Measurements from ENCODE around the genes IL13 and KIF3A.

GRCh38 chr5:132490884-132491304 is 321 bp upstream of the IRF1 start:
- PRO-cap = bidirectional peak, plus-strand start at chr5:132491020, minus-strand start at chr5:132490773

DNA sequence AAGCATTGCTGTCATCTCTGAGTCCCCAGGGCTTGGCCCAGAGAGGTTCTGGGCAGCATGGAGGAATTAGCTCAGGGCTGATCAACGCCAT is 1.1 kb upstream of the IRF1 start:
- PRO-cap = no peak

GRCh38 chr5:132657997-132658403 is at the start of gene IL13:
TSS of gene IL13 (plus strand) at chr5:132658173.
- PRO-cap = no peak

GRCh38 chr5:132715746-132716118 is 21.6 kb downstream of the KIF3A start:
- PRO-cap = no peak

DNA sequence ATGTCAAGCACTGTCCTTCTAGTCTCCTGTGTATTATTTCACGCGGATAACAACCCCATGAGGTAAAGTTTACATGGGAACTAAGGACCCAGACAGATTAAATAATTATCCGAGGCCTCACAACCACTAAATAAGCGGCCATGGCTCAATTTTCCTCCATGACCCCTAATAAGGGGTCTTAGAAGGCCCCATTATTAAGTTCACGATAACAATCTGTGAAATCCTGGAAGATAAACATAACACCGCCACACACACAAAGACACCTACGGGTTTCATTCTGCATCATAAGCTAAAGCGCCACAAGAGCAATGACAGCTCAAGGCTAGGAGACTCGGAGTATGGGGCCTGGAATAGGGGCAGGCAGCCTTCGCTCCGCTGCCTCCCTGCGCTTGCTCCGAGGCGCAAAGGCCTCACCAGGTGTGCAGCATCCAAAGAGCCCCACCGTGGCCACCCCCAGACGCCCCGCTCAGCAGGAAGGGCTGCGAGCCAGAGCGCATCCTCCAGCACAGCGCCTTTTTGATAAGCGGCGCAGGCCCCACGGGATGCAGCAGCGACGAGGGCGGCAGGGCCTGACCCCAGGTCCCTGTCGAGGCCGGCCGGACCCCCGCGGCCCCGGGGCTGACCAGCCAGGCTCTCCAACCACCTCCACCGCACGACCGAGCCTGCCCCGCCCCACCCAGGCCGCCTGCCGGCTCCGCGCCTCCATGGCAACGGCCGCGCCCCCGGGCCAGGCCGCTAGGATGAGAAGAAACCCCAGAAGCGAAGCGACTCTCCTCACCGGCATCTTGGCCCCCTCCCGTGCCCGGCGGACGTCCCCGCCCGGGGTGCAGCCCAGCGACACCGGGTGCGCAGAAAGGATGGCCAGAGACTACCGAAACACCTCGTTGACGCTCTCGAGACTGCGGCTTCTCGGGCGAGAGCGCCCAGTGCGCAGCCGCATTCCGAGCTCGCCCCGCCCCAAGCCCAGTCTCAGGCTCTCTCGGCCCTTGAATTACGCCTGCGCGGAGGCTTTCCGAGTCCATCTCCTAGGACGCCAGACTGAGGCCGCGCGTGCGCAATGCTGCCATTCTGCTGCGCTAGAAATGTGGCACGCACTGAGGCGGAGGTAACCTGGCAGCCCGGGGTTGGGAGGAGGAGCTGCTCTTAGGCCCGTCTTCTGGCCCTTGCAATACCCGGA is at the start of gene KIF3A:
KIF3A (minus strand) TSS at position 911 of the 1,177 bp plus-strand sequence.
- PRO-cap = no peak

GRCh38 chr5:132760062-132760395 is 12.8 kb downstream of the CCNI2 start:
- PRO-cap = no peak

DNA sequence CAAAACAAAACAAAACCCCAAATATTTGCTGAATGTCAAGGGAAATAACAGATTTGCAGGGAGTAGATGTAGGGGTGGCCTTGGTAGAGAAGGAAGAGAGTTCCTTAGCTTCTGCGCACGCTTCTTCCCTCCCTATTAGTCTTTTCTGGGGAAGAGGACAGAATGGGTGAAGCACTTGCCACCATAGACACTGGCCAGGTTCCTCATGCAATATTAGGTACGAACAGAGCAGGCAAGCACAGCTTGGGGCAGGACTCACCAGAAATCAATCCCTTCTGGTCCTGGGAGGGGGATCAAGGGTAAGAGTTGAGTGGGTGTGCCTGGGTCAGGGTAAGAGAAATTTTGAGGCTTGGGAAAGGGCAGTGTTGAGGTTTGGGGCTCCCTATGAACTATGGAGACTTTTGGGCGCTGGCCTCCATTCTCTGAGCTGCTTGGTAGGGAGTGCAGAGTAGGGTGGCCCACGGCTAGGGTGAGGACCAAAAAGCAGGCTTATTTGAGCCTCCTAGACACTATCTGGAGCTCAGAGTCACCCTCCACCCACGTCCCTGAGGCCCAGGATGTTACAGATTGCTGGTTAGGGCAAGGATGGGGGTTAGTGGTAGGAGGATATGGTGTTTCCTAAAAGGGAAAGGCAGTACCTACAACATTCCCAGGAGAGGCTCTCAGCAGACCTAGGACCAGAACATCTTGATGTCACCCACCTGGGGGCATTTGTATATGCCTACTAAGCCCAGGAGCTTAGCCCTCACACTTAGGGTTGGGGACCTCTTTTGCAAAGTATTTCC is 2.6 kb downstream of the SHROOM1 start:
- PRO-cap = no peak

DNA sequence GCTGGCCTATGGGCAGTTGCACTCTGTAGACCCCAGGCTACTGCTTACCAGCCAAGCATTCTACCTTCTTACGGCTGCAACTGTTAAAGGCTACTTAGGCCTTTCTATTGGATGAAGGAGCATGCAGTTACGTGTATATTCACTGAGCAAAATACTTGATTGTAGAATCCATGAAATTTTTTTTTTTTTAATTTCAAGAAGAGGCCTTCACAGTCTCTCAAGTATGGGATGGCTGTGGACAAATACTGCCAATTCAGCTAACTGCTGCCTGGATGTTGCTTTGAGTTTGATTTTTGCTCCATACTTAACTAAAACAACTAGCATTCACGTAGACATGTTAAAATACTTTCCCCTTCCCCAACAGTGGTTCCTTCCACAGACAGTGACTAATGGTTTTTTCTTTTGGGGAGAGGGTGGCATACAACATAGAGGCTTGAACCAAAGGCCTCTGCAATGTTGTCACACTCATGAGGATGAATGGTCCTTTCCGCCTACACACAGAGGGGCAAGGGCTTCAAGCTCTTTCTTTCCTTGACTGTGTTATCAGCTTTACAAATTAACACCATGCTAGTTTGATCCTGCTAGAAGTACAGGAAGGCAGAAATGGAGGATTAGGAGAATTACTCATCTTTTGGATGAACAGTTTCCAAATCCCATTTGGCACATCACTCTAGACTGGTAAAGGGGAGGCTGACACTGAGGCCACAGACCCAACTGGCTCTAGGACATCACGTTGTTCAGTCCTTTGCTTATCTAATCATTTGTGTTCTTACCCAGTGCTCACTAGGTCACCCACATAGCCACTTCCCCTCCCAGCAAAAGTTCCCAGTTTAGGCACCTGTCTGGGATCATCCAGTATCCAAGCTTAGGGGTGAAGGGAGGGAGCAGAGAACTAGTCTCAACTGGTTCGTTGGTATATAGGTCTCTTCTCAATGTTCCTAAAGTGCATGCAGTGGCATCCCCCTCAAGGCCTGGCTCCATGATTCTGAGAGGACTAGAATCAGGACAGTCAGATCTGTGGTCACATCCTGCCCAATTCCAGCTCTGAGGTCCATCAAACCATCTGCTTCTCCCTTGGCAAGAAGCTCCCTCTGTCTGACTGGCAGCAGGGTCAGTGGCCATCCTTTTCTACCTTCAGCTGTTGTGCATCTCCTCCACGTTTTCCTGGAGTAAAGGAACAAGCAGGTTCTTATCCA is 1.7 kb upstream of the LEAP2 start:
- PRO-cap = no peak

DNA sequence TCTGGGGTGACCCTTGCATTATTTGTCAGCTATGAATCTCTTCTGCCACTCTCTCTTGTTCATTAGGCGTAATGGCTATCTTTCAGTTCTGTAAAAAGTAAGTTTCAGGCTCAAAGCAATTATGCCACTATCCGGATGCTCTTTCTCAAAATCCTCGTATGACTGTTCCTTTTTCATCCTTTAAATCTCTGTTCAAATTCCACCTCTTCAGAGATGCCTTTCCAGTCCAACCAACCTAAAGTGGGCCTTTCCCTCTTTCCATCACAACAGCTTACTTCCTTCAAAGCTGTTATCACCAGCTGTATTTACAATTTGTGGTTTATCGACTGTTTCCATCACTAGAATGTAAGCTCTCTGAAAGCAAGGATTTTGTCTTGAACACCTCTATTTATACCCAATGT is 805 bp downstream of the ZCCHC10 start:
- PRO-cap = no peak

DNA sequence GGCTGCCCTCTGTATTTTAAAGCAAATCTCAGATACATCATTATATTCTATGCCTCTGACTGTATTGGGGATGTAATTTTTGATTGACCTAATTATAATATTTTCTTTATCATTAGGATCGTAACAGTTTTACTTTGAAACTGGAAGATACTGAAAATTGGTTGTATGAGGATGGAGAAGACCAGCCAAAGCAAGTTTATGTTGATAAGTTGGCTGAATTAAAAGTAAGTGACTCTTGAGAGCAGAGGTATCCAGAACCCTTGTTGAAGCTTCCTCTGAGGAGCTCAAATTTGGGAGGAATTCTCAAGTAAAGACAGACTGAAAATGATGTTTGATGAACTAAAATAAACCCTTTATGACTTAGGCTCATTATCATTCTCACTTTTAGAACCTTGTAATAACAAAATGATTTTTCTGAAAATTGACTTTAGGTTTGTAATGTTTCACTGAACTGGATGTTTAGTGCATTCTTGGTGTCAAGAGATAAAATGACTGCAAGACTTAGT is 47.7 kb downstream of the HSPA4 start:
- PRO-cap = no peak

GRCh38 chr5:133104079-133104552 is 52.3 kb downstream of the HSPA4 start:
- PRO-cap = no peak

GRCh38 chr5:133405708-133406032 is 206.7 kb downstream of the FSTL4 start:
- PRO-cap = no peak

GRCh38 chr5:133994902-133995234 is 9.9 kb downstream of the VDAC1 start:
- PRO-cap = no peak

DNA sequence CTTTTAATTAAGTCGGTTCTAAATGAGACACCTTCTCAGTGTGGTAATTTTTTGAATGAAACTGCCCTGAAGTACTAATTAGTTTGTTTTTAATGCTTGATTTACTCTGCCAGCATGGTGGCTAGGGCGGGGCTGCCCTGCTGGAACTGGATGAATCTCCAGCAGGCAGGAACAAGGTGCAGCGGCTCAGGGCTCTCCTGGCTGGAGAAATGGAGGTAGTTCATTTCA is 49.3 kb upstream of the VDAC1 start:
- PRO-cap = no peak

DNA sequence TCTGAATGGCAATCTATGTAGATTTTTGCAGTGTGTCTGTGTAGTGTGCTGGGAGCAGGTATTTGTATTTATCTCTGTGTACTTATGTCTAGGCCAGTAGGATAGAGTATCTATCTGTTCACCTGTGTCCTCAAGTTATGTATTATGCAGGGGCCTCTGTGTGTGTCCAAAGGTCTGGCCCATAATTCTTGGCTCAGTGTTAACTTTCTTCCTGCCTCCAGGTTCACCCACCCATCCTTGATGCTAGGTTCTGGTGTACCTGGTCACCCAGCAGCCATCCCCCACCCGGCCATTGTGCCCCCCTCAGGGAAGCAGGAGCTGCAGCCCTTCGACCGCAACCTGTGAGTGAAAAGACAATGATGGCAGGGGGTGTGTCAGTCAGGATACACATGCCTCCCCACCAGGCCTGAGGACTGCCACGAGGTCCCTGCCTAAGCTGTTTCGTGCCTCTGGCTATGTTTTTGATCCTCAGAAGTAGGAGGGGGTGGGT is 27.5 kb downstream of the TCF7 start:
- PRO-cap = no peak

DNA sequence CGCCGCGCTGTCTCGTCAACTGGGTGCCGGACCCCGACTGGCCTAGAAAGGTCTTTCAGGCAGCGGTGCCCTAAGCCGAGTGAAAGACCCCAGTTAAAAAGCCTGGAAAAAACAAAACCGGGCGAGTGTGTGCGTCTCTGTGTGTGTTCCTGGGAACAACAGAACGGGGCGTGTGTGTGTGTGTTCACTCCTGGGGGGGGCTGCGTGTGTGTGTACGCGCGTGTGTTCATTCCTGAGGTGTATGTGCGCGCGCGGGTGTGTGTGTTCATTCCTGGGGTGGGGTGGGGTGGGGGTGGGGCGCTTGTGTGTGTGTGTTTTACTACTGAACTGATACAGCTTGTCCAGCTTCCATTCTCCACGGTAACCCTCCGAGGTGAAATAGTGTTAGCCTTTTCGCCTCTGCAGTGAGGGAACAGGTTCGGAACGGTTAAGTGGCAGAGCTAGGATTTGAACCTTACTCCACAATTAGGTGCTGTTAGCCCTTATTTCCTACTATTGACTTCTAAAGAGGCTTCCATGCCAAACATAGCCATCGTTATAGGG is 497 bp upstream of the SKP1 start:
- PRO-cap = no peak

GRCh38 chr5:134195121-134195671 is 18.4 kb upstream of the SKP1 start:
- PRO-cap = no peak

- PRO-cap = no peak
These were observed 22.7 kb downstream of the PPP2CA start for GRCh38 chr5:134202832-134203922.

DNA sequence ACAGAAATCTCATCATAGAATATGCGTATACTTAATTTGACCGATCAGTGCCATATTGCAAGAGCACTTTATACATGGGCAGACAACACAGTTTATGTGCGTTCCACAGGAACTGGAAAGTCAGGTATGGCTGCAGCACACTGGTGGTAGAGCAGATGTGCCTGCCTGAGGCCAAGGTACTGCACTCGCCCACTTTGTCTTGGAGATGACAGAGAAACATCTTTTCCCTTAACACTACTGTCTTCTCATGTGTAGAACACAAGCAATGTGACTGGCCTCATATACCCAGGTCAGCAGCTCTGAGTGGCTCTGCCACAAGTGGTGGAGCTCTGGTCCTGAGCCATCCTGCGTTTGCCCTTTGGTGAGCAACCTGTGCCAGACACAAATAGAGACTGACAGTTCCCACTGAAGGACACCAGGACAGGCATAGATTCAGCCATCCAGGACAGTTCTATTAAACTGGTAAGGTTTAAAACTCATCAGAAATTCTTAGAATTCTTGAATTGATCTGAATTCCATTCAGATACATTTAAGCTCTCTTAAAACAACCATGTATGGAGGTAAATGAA is 21.0 kb upstream of the PPP2CA start:
- PRO-cap = no peak

GRCh38 chr5:134437334-134437485 is 25.5 kb upstream of the CDKN2AIPNL start:
- PRO-cap = no peak